Ishikawa (cell line): ENCODE results near the genes ERC2 and KCTD6.

- RRBS = no CpG with 5 or more reads among the region's 10 CpGs
Measured at GRCh38 chr3:56408941-56409305, 59.3 kb downstream of the ERC2 start.

GRCh38 chr3:56468044-56468914 is at the start of gene ERC2:
Gene ERC2 (minus strand): TSS chr3:56468467.
- RRBS = 2% methylated on average over 41 of the region's 89 CpGs

DNA sequence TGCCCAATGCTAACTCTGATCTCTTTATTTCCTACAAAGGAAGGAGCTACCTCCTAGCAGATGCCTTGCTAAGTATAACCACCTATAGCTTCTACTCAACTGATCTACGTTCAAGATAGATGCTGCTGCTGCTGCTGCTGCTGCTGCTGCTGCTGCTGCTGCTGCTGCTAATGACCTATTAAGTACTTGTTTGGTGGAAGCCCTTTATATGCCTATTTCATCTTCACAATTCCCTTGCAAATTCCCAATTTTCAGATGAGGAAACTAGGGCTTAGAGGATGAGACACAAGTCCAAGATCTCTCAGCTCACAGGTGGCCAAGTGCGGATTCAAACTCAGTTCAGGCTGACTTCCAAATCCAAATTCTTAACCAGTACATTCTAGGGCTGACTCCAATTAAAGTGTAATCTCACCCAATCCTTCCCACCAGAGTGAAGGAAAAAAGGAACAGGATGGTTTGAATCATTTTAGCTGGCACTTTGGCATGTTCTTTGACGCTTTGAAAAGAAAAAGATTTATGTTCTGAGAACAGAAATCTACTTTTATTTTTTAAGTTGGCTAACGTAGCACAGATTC is 12.8 kb downstream of the ARHGEF3 start:
- RRBS = no CpG with 5 or more reads among the region's 4 CpGs

- RRBS = no CpG with 5 or more reads among the region's 15 CpGs
Measured at GRCh38 chr3:56795669-56796625, 5.8 kb downstream of the ARHGEF3 start.

DNA sequence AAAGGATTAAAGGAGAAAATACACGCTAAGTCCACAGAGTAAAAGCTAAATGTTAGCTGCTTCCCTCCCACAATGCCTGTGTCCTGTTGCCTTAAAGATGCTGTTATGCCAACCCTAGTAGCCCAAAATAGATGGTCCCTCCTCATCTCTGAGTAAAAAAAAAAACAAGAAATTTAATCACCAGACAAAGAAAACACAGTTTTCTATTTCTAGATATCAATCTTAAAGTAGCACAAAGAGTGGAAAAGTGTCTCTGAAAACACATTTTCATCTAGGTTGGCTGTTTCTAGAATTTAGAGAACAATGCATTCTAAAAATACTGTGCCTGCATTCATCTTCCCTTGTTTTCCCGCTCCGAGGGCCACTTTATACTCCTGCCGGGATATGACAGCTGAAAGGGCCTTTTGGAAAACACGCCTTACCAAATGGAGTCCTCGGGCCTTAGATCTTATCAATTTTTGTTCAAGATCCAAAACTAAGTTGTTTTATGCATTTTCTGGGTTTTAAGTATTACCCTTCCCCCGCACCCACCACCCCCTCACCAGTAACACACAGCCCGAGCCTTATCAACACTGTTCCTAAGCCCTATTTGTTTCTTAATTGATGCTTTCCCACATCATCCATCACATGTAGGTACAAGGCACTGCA is 47.9 kb upstream of the ARHGEF3 start:
- RRBS = no CpG with 5 or more reads among the region's 8 CpGs

DNA sequence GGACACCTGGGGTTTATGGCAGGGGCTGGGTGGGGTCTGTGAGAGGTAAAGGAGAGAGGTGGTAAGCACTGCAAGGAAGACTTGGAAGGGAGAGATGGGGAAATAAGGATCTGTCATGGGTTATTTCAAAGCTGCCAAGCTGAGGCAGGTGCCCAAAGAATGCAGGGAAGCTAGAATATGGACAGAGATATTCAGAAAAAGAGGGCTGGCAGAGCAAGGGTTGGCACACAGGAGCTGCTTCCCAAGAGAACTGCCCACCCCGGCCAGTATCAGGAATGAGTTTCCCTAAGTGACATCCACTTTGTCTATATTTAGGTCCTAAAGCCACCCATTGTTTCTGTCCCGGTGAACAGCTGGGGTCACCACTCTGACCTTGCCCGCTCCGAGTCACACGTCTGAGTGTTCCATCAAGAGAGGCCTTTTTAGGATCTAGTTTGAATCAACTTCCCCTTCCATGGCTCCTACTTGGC is 109.5 kb upstream of the ARHGEF3 start:
- RRBS = no CpG with 5 or more reads among the region's 5 CpGs

DNA sequence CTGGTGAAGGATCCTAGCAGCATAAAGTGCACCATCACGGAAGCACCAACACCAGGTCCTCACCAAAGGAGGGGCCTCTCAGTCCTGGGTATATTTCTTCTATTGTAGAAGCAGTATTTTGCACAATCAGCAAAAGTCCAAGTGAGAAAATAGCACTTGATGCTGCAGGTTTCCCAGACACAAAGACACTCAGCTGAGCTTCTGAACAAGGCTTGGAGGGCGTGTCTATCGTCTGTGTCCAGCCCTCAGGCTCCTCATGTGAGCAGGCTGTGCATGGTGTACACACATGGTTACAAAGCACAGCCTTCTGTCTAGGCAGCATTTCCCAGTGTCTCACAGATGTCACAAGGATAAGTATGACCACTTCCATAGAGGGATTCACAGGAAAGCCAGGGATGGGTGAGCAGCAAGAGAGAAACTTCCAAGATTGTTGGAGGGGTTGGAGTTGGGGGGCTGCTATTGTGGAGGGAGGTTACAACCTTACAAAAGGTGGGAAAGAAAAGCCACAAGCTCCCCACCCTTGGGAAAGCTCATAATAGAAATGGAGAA is 98.2 kb upstream of the SPATA12 start:
- RRBS = no CpG with 5 or more reads among the region's 3 CpGs

DNA sequence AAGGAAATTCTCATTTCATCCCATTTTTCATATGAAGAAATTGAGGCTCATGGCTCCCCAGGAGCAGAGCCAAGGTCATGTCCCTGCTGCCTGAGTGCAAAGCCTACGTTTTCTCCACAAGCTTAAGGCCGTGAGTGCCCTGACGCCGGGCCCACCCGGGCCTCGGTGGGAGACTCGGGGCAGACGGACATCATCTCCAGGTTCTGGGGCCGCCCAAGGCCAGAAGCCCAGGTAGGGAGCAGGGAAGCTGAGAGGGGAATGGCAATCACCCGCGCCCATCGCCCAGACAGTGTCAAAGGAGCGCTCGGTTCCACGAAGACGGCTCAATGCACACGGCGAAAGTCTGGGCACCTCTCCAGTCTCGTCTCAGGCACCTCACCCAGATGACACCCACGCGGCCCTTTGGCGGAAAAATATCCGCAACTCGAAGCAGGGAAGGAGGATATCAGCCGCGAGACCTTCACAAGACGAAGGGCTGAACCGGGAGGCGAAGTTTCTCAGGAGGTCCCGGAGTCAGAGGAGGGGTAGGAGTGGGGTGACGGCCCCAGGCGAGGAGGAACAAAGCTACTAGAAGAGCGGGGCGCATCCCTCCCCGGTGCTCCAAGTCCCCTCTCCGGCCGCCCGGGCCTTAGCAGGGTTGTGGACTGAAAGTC is 940 bp downstream of the IL17RD start:
- RRBS = 13% methylated on average over 5 of the region's 38 CpGs

DNA sequence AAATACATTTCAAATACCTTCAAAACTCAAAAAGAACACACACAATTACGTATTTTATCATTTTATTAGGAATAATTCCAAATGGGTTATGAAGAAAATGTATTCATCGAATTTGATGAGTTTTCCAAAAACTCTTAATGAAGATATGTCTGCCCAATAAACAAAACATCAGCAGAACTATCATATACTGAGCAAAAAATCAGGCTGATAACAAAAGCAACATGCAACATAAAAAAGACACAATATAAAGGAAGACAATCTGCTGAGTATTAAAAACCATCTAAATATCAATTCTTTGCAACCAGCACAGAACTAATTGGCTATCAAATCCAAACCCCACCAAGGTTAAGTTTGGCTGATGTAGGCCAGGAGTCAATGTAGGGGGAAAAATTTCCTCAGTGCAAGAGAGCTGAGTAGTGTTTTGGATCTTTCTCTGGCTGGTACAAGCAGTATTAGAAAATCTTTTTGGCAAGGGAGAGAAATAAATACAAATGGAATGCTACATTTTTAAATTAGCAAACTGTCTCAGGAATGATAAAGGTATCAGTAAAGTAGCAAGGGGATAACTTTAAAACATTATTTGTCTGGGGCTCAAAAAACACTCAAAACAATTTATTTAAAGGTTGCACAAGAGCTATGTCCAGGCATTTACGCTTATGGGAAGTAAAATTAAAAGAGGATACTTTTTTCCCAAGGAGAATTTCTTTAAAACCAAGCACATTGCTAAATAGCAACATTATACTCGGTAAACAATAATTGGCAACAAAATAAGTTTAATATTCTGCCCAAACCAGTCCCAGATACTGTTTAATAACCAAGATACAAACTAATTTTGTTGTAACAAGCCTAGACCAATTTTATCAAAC is 15.5 kb downstream of the PDE12 start:
- RRBS = no CpG with 5 or more reads among the region's 4 CpGs

DNA sequence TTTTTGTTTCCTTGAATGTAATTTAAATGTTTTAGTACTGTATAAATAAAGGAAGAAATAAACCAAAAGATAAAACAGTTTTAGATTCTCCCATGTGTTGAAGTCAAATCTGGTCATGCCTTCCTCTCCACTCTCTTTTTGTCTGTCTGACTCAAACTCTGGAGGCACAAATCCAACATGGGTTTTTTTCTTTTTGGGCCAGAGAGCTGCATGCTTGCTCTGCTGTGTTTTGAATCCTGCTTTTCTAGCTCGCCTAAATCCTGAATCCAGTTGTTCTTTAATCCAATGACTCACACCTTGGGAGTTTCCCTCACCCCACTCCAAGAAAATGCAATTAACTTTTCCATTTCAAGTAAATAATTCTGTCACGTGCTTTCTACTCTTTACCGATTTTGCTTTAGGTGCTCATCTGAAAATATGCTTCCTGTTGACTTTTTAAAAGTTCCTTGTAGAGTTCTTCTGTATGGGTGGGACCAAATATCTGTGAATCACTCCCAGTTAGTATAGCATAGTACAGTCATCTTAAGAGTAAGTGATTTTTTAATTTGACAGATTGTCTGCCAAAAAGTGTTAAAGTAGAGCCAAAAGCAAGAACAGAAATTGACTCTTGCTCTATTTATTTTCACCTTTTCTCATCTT is 47.5 kb downstream of the SLMAP start:
- RRBS = no CpG with 5 or more reads among the region's 3 CpGs

GRCh38 chr3:57974670-57975511 is 33.3 kb upstream of the FLNB start:
- RRBS = no CpG with 5 or more reads among the region's 15 CpGs

DNA sequence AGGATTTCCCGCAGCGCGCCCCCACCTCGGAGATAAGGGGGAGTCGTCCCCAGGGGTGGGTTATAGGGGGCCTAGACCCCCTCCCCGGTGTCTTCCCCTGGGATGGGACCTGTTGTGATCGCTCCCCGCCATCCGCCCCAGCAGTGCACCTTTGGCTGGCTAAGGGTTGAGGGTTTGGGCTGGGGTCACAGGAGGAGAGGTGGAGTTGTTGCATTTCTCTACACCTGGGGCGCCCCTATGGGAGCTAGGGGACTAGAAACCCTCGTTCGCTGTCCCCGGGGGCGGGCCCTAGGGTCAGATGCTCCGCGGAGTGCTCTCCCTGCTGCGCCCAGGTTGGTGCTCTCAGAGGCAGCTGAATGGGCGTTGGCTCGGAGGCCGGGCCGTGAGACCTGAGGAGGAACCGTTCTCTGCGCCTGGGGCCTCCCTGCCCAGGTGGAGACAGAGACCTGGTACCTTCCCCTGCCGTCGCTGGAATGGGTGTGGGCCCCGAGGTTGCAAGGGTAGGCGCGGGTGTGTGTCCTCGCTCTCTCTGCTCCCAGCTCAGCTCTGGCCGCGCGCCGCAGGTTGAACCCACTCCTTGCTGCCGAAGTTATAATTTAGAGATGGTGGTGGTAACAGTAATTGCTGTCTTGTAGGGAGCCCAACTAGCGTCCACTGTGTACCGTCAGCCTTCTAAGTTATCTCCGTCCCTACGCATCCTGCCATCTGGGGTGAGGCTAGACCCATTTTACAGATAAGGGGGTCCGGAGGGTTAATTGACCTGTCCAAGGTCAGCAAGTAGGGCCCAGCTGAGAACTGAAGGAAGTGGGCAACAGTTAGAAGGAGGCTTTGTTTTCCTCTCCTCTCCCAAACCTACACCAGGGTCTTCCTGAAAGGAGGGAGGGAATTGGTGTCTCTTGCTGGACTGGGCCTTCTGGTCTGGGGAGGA is 974 bp downstream of the FLNB start:
- RRBS = 59% methylated on average over 7 of the region's 39 CpGs

DNA sequence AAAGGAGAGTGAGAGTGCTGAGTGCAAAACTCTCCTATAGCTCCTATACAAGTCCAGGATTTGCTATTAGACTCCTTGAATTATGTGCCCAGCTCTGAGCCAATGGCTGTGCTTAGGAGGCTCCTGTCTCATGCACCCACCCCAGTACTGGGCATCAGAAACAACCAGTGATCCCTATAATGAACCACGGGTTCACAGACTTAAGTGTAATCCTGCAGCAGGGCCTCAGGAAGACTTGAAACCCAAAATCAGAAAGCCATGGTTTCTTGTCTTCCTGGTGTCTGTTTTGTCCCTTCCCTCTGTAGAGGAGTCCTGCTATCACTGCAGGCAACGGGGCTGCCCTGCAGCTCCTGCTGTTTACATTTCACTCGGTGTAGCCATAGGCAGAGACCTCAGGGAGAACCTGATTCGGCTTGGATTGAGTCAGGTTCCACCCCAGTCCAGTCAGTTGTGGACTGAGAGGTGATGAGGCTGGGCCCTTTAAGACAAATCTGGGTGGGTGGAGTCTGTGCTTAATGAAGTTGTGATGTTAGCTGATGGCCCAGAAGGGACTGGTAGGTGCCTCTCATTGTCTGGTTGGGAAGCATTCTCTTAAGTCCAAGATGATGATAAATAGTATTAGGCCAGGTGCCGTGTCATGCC is 35.6 kb downstream of the FLNB start:
- RRBS = no CpG with 5 or more reads among the region's 5 CpGs

DNA sequence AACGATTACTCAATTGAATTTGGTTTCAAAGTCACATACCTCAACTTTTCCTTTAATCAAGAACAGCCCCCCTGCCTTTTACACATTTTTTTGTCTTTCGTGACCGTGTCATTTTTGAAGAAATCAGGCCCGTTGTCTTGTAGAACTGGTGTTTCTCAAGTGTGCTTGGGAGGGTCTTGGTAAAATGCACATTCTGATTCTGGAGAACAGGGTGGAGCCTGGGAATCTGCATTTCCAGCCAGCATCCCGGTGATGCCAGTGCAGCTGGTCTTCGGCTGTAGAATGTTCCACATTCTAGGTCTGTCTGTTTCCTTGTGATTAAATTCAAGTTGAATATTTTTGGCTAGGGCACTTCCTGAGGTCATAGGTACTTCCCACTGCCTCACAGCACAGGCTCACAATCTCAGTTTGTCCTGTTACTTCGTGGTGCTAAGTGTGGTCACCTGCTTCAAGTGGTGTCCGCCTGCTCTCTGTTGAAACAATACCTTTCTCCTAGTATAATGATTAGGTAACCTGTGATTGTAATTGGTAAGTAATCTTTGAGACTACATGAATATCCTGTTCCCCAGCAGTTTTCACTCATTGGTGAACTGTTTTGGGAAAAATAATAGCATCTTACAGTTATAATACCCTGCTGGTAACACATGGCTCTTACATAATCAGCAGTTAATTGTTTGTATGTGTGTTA is 40.1 kb downstream of the FLNB start:
- RRBS = no CpG with 5 or more reads among the region's 8 CpGs

DNA sequence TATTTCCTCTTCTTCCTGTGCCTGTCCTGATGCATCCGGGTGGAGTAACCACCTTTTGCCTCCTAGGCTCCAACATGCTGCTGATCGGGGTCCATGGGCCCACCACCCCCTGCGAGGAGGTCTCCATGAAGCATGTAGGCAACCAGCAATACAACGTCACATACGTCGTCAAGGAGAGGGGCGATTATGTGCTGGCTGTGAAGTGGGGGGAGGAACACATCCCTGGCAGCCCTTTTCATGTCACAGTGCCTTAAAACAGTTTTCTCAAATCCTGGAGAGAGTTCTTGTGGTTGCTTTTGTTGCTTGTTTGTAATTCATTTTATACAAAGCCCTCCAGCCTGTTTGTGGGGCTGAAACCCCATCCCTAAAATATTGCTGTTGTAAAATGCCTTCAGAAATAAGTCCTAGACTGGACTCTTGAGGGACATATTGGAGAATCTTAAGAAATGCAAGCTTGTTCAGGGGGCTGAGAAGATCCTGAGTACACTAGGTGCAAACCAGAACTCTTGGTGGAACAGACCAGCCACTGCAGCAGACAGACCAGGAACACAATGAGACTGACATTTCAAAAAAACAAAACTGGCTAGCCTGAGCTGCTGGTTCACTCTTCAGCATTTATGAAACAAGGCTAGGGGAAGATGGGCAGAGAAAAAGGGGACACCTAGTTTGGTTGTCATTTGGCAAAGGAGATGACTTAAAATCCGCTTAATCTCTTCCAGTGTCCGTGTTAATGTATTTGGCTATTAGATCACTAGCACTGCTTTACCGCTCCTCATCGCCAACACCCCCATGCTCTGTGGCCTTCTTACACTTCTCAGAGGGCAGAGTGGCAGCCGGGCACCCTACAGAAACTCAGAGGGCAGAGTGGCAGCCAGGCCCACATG is 40.0 kb downstream of the DNASE1L3 start:
- RRBS = 91% methylated on average over 1 of the region's 12 CpGs

DNA sequence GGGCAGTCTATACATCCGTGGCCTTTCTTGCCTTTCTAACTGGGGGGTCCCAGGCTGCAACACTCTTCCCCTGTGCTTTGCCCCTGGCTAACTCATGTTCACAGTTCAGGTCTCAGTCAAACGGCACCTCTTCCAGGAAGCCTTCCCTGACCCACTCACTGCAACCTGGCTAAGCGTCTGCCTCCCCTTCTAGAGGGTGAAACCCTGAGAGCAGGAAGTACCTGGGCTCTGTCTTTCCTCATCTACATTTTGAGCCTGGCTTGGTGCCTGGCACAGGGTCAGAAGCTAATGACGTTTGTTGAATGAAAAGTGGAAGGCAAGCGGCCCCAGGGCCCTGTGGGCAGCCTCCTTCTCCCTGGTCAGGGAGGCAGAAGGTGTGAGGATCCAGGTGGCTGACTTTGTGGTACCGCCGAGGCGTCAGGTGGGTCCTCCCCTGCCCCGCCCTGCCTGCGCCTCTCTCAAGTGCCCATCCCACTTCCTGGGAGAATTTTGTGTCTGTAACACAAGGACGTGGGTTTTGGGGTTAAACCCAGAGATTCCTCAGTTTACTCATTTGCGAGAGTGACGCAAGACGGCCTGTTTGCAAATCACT is 32.1 kb downstream of the DNASE1L3 start:
- RRBS = no CpG with 5 or more reads among the region's 14 CpGs

DNA sequence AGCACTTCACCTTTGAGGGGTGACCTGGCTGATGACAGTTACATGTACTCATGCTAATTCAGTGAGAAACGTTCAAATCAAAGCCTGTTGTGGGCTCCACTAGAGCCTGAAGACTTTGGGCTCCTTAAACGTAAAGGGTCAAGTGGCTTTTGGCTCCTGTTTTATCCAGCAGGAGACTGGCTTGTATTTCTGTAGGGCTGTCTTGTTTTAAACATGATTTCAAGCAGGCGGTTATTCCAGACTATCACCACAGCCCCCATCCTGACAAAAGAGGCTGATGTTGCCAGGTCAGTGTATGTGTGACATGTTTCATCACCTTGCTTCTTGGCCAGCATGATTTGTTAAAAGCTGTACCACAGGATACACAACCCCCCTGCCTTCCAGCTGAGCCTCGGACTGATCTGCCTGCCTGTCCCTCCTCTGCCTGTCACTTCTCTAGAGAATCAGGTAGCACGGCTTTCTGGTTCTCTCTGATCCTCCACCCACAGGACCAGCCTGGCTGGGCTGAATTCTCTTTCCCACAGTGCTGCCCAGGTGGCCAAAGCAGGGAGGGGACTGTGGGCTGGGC is 8.5 kb downstream of the ABHD6 start:
- RRBS = no CpG with 5 or more reads among the region's 5 CpGs

GRCh38 chr3:58388478-58389079 is 45.1 kb downstream of the PDHB start:
- RRBS = no CpG with 5 or more reads among the region's 1 CpG

DNA sequence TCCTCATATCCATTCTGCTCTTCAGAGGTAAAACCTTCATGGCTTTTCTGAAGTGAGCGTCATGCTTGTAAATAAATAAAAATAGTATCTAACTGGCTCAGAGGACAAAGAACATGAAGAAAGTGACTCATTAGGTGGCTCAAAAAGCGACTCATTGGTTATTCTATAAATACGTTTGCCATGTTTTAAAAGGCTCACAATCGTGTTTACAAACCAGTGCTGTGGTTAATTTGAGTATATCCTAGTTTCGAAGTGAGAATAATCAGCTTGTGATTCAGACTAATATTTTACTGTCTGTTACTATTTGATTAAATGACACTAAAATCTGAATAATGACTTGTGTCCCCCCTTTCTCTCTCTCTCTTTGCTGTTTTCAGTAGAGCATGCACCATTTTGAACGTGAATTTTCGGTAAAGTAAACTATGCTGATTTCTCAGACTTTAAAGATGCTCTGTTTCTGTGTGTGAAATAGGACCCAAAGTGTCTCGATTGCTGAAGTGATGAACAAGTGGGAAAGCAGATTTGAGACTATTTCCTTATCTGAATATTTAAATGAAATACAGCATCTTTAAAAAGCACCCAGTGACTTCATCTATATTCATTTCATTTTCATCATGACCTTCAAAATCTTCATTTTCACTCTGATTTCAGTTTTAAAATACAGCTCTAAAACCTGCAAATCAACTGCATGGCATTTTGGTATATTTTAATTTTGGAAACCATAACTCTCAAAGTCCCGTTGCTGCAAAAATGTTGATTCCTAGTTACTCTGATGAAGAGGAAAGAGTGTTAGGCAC is 13.3 kb downstream of the PDHB start:
- RRBS = no CpG with 5 or more reads among the region's 9 CpGs

GRCh38 chr3:58491460-58492538 is at the start of gene KCTD6:
Gene KCTD6 (plus strand): TSS chr3:58492096.
- RRBS = 2% methylated on average over 58 of the region's 128 CpGs